Trachea (tissue), 1 donor: Measurements from ENCODE around the genes DRGX, ERCC6, SGMS1 and ASAH2B.

GRCh38 chr10:48468053-48468790, 136.7 kb downstream of the ARHGAP22 start:
- PRO-cap = no peak

DNA sequence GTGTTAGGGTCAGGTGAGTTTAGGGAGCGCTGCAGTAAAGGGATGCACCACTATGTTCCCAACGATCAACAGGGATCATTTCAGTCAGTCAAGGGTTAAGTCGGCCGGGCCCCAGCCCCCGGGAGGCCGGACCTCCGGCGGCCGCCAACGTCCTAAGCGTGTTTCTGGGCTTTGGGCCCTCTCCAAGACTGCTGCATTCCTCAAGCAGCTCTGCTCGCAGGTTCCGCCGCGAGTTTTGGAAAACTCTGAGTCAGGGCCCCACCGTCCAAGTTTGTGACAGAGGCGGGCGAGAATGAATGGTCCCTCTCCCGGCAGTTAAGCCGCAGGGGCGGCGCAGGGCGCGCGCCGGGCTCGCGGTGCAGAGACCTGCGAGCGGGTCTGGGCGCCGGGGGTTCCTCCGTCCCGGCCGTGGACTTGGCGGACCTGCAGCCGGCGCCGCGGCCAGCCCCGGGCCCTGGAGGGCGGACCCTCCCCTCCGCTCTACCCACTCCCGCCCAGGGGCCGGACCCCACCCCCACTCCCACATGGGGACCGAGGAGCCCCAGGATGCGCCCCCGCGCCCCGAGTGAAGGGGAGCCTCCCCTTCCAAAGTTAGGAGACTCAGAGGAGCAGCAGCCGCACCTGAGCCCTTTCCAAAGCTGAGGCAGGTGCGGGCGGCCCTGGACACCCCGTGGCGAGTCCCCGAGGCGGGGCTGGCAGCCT, 81.4 kb downstream of the ARHGAP22 start:
- PRO-cap = unidirectional peak, plus-strand start at position 325 of the sequence

DNA sequence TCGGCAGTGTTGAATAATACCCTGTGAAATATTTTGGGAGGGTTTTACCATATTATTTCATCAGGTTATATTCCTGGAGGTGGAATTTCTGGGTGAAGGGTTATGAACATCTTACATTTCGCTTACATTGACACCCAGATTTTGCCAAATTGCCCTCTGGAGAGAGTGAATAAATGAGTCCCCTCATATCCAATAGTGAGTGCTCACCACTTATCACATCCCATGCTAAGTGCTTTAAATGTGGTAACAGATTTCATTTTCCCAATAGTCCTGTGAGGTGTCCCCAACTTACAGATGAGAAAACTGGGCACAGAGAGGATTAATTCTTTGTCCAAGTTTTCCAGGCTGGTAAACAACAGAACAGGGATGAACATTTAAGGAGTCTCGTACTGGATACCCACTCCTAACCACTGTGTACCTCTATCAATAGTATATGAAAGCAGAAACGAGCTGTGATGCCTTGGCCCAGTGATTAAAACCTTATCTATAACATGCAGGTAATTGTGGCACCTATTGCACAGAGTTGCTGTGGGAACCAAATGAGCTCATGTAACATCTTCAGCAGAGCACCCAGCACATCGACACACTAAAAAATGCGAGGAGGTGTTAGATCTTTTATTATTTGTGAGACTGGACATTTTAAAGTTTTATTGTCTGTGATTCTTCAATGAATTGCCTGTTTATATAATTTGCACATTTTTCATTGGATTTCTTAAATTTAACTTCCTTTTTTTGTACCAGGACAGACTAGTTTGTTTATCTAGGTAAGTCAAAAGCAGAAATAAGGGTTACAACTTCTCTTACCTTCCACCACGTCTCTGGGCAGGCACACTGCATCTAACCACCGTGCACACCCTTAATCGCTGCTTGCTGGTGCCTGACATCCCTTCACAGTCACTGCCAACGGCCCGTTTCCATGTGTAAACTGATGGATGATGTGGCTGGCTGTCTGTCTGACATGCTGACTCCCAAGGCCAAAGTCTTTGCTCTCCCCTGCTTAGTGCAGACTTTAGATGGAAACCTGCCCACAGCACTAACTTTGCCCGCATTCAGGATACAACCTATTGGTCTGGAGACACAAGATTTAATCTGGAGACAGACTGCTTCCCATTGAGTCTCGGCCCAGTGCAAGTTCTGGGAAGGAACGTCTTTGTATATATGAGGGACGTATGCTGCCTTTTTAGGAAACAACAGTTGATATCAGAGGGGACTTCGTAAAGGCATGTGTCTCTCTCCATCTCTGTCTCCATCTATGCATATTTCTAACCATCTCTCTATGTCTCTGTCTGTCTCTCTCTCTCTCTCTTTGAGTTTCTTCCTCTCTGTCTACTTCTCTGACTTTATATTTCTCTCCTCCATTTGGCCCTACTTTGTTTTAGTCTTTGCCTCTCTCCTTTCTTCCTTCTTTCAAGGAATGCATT, 1.3 kb downstream of the TMEM273 start:
- PRO-cap = no peak

DNA sequence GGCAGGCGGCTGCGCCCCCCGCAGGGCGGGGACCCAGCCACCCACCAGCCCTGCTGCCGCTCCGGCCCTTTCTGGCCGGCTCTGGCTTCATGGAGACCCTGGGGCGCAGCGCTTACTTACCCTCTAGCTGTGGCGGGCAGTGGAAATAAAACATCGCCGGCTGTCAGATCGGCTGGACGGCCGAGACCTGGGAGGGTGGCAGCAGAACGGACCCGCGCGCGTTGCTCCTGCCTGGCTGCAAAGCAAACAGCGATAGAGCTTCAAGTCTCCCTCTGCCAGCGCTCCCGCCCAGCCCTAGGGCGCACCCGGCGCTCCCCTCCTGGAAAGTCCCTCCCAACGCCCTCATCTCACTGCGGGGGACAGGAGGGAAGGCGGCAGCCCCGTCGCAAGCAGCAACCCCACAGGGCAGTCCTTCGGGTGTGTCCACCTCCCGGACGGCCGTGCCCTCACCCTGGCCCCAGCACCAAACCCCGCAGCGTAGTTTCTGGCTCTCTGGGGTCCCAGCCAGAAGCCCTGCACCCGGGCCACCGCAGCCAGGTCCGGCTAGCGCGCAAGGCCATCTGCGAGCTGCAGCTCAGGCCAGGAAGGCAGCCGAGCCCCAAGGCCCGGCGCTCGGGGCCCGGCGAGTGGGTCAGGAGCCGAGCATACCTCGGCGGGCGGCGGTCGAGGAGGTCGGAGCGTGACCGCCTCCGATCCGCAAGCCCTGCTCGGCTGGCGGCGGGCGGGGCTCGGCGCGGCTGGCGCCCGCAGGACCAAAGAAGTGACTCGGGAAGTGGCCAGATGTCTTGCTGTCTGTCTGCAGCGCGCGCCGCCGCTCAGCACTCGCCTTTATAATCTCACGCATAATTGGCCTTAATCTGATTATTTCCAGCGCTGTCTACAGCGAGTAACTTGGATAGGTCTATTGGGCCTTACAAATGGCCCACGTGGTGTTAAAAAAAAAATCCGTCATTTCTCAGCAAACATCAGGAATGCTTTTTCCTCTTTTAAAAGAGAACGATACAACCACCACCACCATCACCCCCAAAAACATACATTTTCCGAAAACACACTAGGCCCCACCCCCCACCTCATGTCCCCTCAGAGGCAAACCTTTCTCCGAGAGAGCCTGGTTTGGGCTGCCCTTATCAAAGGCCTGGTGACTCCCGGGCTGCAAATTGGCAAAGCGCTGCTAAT, at the start of gene DRGX:
DRGX (minus strand) TSS at position 803 of the 1,176 bp plus-strand sequence.
- PRO-cap = no peak

- PRO-cap = no peak
Measured at GRCh38 chr10:49538431-49538689, 561 bp downstream of the ERCC6 start.

GRCh38 chr10:49538690-49539392, at the start of gene ERCC6:
Gene ERCC6 (minus strand): TSS chr10:49539121.
- PRO-cap = bidirectional peak, plus-strand start at chr10:49539203, minus-strand start at chr10:49539070

- PRO-cap = no peak
Measured at GRCh38 chr10:49951902-49952597, 10.2 kb downstream of the TIMM23B start.

- PRO-cap = no peak
Measured at GRCh38 chr10:49962940-49963568, 21.2 kb downstream of the TIMM23B start.

GRCh38 chr10:50577535-50578219, 46.1 kb downstream of the SGMS1 start:
- PRO-cap = no peak

- PRO-cap = bidirectional peak, plus-strand start at chr10:50623550, minus-strand start at chr10:50623394
Measured at GRCh38 chr10:50623141-50623674, 548 bp downstream of the SGMS1 start.

GRCh38 chr10:50623675-50624390, at the start of gene SGMS1:
Gene SGMS1 (minus strand): TSS chr10:50623956.
- PRO-cap = bidirectional peak, plus-strand start at chr10:50623709, minus-strand start at chr10:50623708; bidirectional peak, plus-strand start at chr10:50624031, minus-strand start at chr10:50623959

DNA sequence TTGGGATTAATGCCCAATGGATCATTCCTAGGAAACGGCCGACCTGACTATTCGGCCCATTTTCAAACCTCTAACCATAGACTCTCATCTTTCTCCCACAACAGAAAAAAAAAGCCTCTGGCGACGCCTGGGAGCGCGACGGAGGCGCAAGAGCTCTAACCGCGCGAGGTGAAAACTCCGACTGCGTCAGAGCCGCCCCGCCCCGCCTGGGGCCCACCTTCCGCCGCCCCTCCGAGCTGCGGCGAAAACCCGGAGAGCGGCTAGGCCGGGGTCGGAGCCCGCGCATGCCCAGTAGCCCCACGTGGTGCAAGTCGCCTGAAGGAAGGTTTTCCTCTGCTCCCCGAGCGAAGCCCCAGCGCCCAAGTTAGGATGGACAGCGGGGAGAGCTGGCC, 631 bp upstream of the SGMS1 start:
- PRO-cap = bidirectional peak, plus-strand start outside the sequence, minus-strand start at position 179 of the sequence

GRCh38 chr10:50626002-50626362, 2.2 kb upstream of the SGMS1 start:
- PRO-cap = unidirectional peak, minus-strand start at chr10:50626051

DNA sequence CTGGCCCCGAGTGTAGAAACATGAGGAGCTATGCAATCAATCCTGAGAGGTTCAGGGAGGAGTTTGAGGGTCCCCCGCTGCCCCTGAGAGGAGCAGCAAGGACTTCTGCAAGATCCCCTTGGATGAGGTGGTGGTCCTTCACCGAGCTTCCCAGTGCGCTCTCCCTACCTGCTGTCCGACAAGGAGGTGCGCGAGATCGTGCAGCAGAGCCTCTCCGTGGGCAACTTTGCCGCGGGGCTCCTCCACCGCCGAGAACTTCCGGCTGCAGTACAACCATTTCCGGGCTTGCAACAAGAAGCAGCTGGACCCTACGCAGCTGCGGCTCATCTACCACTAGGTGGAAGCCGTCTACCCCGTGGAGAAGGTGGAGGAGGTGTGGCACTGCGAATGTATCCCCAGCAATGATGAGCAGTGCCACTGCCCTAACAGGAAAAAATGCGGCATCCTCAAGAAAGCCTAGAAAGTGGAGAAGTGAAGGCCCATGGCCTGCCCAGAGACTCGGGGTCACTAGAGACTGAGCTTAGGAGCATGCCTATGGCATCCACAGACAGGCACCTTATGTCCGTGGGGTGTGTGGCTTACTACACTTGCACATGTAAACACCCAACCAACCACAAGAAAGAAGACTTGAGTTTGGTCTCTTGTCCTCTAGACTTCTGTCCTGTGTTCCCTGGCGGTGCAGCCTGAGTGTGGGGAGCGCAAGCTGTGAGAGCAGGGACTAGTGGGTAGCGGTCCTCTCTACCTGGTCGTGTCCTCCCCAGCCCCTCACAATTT, 36.4 kb upstream of the SGMS1 start:
- PRO-cap = no peak

DNA sequence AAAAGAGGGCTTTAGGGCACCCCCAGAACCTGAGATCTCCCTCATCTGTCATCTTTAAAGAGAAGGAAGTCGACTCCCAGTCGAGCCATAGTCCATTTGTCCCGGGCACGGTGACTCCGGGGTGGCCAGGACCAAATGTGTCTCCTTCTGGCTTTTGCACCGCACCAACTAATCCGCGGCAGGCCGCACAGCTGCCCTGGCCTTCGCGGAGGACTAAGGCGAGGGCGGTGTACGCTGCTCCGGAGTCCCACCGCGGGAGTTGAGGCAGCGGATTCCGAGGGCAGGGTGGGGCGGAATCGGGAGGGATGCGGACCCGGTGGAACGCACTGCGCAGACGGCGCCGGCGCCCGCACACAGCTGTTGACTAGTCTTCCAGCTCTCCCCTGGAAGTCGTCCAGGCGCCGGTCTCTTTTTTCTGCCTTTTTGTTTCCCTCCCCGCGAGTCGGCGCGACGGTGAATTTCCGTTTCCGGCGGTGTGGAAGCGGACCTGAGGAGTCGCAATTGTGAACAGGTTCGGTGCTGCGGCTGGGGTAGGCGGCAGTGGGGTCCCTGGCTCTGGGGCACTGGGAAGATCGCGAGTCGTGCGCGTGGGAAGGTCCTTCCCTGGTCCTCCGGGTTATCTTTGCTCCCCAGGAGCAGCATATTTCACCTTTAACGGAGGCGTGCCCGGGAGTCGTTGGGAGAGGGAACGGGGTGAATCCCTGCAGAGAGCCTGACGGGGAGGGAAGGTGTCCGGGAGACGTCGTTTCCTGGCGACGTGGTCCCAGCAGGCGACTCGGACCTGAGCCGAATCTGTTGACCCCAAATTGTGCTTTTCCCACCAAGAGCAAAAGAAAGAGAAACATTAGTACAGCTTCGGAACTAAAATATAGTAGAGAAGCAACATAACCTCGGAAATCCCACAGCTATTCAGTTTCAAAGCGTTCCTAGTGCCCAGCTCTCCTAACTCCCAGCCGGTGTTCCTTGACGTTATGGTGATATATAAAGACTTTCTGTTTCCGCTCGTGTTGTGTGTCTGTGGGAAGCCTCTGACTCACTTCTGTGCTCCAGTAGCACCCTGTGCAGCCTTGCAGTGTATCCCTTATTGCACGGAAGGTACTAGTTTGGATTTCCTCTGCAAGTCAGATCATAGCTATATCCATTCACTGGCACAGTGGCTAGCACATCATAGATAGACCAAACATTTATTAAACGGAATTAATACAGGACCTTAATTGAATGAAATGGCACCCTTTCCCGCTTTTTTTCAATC, at the start of gene ASAH2B:
ASAH2B (plus strand) TSS at position 464 of the 1,252 bp plus-strand sequence.
- PRO-cap = unidirectional peak, plus-strand start at position 510 of the sequence

- PRO-cap = unidirectional peak, minus-strand start at chr10:50993927
Measured at GRCh38 chr10:50993786-50994347, 80.4 kb upstream of the PRKG1 start.

- PRO-cap = no peak
Measured at GRCh38 chr10:51382812-51383428, 308.6 kb downstream of the PRKG1 start.

GRCh38 chr10:51487071-51487627, 212.2 kb downstream of the CSTF2T start:
- PRO-cap = no peak

GRCh38 chr10:51649297-51649691, 50.1 kb downstream of the CSTF2T start:
- PRO-cap = no peak

DNA sequence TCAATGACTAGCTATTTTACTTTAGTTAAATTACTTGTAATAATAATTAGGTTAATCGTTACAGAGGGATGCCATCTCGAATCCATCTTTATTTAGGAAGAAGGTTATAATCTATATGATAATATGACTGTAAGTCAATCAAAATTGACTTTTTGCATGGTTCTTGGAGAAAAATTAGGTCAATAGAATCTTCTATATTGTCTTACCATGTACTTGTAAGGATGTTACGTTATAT, 63.5 kb upstream of the CSTF2T start:
- PRO-cap = no peak